ENCODE measurements around a stretch of chr20.

DNA sequence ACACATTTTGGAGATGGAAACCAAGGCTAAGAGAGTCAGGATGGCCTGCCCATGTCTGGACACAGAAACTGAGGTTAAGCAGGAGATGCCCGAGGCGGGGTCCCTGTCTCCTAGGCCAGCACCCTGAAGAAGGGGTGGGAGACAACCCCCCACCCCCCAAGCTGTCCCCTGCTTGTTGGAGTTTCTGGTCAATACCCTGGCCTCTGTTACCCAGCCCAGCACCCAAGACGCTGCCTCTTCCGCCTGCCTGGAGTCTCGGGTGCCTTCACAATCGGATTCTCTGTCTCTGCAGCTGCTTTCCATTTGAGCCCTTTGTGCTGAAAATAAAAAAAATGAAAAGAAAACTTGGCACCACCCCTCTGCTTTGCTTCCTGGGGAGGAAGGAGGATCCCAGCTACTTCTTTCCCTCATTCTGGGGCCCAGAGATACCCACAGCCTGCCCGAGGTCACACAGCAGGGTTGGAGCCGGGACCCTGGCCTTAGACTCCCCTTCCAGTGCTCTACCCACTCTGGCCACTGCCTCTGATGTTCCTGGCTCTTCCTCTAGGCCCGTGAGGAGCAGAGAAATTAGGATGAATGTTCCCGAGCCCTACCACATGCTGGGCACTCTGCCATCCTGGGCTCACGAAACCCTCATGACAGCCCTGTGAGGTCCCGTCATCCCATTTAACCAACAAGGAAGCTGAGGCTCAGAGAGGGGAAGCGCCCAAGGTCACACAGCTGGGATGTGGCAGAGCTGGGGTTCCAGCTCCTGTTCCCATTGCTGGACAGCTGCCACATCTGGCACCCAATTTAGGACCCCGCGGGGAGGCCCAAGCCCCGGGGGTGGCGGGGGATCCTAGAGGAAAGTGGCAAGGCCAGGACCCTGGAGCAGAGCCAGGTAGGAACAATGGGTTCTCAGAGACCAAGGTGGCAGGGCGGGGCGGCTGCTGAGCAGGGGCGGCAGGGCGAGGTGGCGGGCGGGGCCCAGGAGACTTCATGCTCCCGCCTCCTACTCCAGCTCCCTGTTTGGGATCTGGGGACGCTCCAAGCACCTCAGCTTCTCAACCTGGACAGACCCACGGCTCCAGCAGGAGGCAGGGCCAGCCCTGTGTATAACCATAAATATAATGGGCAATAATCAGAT is 76.5 kb downstream of the CEBPB start:
- PRO-cap, result bidirectional peak, plus-strand start at position 695 of the sequence, minus-strand start at position 518 of the sequence; bidirectional peak, plus-strand start at position 1,007 of the sequence, minus-strand start at position 853 of the sequence

GRCh38 chr20:50275473-50275961 is 84.9 kb downstream of the CEBPB start:
- PRO-cap, result no peak

DNA sequence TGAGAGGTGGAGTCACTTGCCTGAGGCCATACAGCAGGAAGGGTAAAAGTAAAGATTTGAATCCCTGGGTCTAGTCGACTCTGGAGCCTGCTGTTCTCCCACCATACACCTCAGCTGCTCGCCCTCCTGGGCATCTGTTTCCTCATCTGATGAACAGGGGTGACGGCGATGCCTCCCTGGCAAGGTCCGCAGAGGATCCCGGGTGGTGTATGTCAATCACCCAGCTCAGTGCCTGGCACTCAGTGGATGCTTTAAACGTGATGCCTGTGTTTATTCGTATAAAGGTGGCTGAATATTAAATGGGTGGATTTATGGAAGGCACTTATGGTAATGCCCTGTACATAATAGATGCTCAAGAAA is 101.2 kb downstream of the CEBPB start:
- PRO-cap, result no peak

DNA sequence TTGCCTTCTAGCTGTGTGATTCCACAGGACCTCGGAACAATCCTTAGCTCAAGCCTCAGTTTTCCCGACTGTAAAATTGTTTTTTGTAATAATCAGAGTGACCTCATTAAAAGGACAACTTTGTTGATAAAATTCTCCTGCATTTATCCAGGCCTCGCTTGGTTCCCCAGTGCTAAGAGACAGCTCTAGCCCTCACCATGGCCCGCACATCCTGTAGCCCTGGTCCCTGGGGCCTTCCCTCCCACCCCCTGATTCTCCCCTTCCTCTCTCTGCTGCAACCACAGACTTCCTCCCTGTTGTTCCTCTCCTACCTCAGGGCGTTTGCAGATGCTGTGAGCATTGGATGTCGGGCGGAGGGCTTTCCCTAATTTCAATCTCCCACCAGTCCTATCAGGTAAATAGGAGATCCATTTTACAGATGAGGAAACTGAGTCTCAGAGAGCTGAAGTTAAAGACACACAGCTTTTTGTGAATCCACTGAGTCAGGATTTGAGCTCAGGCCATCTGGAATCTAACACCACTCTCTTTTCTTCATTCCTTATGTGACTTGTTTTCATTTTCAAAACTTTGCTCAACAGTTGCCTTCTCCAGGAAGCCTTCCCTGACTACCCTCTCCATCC is 106.9 kb downstream of the CEBPB start:
- PRO-cap, result no peak

- PRO-cap, result bidirectional peak, plus-strand start at chr20:50305606, minus-strand start at chr20:50305471
These were observed 114.7 kb downstream of the CEBPB start for GRCh38 chr20:50305252-50305815.

DNA sequence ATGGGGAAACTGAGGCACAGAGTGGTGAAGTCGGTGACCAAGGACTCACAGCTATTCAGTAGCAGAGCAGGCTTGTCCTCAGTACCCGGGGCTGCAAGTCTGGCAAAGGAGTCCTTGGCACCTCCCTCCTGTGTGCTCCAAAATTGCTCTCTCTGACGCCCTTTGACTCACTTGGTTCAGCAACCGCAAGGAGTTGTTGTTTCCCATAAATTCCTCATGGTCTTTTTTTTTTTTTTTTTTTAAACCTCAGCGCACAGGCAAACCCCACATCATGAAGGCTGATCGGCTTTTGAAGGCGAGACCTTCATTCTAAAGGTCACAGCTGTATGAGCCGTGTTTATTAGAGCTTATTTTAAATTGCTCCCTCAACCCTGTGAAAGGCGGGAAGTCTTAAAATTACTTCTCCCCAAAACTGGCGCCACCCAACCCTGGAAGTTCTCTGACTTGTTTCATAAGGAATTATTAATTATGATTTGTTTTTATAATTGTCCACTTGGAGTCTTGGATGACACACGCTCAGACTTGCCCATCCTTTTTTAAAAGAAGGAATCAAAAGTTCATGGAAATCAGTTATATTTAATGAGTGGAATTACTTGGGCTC is 143.3 kb downstream of the CEBPB start:
- PRO-cap, result no peak

GRCh38 chr20:50368684-50369308 is 141.4 kb upstream of the PTPN1 start:
- PRO-cap, result unidirectional peak, minus-strand start at chr20:50369001

DNA sequence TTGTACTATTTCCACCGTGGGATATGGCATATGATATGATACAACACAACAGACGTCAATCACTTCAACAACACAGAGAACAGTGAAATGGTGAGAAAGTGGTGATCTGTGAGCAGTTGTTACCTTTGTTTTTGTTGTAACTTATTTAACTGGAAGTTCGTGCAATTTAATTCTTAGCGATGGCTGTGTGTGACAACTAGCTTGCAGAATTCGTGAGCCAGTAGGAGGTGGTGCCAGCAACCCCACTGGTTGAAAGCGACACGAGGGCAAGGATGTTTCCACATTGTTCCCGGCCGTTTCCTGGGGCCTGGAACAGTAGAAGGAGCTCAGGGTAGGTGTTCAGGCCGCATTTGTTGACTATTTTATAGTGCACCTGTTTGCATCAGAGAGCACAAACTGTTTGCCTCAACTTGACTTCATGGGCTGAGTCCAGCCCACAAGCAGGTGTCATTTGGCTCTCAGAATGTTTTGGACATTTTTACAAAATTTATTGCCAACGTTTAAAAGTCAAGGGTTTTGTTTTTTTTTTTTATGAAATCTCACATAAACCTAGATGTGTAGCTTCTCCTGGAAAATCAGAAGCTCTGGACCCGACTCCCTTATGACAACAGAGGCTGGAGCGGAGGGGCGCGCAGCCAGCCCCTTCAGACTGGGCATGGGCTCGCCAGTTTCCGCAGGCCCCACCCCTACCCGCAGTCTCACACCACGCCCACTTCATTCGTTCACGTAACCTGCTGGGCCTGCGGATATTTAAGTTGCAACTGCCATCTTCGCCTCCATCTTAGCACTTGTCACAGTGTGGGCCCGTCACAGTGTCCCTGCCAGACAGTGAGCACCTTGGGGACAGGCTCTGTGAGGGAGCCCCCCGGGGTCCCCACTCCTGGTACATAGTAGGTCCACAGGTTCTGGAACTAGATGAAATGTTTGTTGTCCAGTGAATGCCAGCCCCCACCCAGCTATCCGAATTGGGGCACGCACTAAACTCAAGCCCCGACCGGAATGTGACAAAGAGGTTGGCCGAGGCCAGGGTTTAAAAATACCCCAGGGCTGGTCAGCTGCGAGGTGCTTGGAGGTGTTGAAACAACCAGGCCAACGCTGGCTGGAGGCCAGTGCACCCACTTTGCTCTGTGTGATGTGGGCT is 111.8 kb upstream of the PTPN1 start:
- PRO-cap, result no peak

- PRO-cap, result no peak
These were observed 110.8 kb upstream of the PTPN1 start for GRCh38 chr20:50399110-50400064.

DNA sequence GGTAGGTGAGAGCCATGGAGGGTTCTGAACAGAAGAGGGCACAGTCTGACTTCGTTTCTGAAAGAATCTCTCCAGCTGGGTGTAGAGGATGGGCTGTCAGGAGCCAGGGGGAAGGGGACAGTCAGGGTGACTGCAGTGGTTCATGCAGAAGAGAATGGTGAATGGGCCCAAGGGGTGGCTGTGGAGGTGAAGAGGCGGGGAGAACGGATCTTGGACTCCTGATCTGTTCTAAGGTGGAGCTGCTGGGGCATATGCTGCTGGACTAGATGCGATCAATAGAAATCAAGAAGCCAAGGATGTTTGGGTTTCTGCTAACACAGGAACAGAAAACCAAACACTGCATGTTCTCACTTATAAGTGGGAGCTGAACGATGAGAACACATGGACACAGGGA is 109.6 kb upstream of the PTPN1 start:
- PRO-cap, result no peak

DNA sequence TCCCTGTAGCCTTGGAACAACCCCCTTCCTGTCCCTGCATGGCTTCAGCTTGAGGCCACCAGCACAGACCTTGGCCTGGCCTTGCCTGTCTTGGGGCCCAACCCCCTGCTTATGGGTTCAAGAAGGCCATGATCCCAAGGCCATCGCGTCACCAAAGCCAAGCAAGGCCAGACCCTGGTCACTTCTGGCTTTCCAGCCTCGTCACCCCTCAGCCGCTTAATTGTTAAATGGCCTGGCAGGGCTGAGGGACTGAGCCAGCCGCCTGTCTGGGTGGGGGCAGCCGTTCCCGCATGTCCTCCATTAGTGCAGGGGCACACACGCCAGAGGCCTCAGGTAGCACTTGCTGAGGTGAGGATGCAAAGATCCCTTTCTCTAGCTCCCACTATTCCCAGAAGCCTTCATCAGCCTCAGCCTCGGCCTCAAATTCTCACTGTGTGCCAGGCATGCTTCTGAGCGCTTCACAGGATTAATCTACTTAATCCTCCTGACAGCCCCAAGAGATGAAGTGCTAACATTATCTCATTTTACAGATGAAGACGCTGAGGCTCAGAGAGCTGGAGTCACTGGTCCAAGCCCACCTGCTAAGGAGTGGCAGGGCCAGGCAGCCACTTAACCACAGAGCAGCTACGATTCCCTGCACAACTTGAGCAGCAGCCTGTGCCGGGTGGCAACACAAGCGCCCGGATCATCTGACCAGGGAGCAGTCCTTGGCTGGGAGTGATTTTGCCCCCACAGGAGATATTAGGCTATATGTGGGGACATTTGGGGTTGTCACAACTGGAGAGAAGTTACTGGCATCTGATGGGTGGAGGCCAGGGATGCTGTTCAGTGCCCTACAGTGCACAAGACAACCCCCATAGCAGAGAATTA is 93.4 kb upstream of the PTPN1 start:
- PRO-cap, result no peak

DNA sequence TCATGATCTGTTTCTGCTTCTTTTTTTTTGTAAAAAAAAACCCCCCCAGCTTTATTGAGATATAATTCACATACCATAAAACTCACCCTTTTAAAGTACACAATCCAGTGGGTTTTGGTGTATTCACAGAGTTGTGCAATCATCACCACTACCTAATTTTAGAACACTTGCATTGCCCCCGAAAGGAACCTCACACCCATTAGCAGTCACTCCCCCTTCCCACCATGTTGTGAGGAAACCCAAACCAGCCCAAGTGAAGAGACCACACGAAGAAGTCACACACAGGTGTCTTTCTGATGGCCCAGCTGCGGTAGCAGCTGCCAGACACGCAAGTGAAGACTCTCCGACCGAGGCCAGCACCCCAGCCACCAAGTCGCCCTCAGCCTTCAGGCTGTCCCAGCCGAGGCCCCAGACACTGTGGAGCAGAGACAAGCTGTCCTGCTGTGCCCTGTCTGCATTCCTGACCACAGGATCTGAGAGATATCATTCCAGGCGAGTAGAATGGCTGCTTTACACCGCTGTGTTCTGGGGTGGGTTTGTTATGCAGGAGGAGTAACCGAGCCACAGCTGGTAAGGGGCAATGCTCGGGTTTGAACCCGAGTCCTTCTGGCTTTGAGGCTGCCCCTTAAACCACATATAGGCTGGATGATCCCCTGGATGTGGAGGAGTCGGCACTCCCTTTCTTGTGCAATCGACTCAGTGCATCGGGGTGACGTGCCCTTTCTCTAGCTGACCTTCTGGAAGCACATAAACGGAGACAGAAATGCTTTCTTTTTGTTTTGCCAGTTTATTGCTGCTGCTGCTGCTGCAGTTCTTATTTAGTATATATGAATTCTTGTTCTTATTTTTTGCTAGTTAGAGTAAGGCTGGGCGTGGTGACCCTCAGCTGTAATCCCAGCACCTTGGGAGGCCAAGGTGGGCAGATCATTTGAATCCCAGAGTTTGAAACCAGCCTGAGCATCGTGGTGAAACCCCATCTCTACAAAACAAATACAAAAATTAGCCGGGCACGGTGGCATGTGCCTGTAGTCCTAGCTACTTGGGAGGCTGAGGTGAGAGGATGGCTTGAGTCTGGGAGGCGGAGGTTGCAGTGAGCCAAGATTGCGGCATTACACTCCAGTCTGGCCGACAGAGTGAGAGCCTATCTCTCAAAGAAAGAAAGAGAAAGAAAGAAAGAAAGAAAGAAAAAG is 58.9 kb upstream of the PTPN1 start:
- PRO-cap, result no peak

GRCh38 chr20:50462534-50462961 is 47.6 kb upstream of the PTPN1 start:
- PRO-cap, result no peak

GRCh38 chr20:50592128-50593485 is 82.4 kb downstream of the PTPN1 start:
- PRO-cap, result no peak

GRCh38 chr20:50630516-50631105 is 60.7 kb downstream of the RIPOR3 start:
- PRO-cap, result no peak

- PRO-cap, result no peak
These were observed 2.0 kb downstream of the RIPOR3 start for GRCh38 chr20:50689286-50689770.

DNA sequence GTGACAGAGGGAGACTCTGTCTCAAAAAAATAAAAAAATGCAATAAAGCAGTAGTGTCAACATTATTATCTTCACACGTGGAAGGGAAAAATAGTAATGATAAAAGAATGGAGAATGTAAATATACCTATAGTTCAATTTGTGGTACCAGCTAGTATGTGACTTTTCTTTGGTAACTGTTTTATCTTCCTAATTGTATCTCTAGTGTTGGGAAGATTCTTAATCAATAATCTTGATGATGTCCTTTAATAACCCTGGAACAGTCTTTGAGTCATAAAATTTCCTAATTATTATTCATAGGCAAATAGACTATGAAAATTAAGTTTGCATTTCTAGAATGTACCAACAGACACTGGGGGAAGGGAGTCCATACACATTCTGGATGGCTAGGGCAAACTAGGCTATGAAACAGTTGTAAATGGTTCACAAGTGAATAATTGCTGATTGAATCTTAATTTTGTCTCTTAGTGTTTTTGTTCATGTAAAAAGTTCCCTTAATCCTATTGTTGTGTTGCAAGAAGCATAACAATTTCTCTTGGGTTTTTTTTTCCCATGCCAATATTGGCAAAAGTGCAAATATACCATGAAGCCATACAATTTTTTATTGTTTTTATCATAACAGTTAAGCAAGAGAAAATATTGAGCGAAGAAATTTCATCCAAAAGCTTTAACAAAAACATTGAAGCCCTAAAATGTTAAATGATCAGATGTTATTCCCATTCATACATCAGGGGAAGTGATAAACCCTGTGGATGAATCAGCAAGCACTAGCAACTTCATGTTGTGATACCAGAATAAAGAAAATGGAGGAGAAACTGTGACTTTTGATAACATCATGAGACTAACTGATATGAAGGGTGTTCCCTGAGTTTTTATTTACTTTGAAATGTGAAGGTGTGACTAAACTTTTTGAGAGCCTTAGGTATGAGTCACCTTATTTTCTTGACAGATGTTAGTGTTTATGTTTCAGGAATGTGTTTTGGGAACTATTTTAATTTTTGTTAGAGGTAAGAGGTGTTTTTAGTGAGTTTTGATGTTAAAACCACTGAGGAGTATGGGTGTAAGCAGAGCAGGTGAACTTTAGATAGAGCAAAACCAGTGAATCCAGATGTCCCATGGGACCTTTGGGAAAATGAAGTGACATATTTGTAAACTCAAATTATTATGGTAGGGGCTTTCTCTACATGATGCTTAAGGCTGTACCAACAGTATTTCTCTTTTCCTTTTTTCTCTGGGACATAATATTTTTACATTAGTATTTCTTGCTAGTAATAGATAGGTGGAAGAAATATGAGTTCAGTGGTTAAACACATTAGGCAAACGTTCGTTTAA is 4.2 kb downstream of the PARD6B start:
- PRO-cap, result no peak

- PRO-cap, result no peak
These were observed 27.2 kb downstream of the BCAS4 start for GRCh38 chr20:50822056-50822403.

GRCh38 chr20:50840573-50841037 is 45.7 kb downstream of the BCAS4 start:
- PRO-cap, result no peak

DNA sequence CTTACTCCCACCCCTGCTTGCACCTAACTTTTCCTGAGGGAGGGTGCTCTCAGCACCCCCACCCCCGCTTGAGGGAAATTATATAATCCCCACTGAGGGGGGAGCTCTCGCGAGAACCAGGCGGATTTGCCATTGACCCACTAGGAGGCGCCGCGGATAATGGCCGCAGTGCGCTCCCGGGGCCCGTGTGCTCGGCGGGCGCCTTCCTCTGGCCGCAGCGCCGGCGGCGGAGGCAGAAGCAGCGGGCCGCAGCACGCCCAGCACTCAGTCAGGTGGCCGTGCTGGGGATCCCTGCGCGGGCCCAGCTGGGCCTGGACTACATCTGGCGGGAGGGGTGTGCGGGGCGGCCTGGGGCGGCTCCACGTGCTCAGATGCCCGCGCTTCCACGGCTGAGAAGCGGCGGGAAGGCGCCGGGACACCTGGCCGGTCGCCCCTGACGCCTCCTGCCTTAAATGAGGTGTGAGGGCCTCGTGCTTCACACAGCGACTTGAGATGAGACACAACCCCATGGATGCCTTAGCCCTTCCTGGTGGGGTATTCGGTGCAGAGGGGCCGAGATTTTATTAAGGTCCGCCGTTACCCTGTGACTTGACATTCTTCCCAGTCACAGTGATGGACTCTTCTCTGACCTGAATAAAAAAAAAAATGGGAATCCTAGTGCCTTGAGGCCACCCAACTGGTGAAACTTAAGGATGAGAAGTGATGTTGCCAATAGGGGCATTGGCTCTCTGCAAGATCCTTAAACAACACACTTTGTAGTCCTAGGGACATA is 499 bp upstream of the ADNP start:
- PRO-cap, result bidirectional peak, plus-strand start at position 168 of the sequence, minus-strand start outside the sequence